ENCODE results near the genes AGAP2 and EEF1AKMT3.

- RRBS = 6% methylated on average over 4 of the region's 31 CpGs
Measured at GRCh38 chr12:57725850-57726463, 12.6 kb downstream of the AGAP2 start.

DNA sequence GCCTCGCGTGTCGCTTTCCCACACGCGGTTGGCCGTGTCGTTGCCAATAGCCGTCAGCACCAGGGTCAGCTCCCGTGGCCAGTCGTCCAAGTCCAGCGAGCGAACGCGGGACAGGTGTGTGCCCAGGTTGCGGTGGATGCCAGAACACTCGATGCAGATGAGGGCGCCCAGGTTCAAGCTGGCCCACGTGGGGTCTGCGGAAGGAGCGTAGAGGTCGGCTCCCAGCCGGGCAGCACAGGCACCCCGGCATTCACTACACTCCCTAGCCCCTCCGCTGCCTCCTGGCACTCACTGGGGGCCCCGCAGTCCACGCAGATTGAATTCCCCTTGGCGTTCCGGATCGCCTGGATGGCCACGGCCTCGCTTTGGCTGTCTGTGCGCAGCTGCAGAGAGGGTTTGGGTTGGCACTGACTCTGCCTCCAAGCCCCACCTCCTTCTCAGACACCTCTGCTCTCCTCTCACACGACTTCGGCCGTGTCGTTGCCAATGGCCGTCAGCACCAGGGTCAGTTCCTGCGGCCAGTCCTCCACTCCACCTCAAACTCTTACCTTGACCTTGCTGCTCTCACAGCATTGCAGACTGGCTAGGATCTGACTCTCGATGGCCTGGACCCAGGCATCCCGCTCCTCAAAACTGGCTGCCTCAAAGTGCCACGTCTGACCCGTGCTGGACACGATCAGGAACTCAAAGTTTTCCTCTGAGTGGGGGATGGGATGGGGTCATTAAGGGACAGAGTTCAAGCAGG, 11.0 kb downstream of the AGAP2 start:
- RRBS = 12% methylated on average over 5 of the region's 43 CpGs

- RRBS = 2% methylated on average over 9 of the region's 56 CpGs
Measured at GRCh38 chr12:57735700-57736918, 2.4 kb downstream of the AGAP2 start.

DNA sequence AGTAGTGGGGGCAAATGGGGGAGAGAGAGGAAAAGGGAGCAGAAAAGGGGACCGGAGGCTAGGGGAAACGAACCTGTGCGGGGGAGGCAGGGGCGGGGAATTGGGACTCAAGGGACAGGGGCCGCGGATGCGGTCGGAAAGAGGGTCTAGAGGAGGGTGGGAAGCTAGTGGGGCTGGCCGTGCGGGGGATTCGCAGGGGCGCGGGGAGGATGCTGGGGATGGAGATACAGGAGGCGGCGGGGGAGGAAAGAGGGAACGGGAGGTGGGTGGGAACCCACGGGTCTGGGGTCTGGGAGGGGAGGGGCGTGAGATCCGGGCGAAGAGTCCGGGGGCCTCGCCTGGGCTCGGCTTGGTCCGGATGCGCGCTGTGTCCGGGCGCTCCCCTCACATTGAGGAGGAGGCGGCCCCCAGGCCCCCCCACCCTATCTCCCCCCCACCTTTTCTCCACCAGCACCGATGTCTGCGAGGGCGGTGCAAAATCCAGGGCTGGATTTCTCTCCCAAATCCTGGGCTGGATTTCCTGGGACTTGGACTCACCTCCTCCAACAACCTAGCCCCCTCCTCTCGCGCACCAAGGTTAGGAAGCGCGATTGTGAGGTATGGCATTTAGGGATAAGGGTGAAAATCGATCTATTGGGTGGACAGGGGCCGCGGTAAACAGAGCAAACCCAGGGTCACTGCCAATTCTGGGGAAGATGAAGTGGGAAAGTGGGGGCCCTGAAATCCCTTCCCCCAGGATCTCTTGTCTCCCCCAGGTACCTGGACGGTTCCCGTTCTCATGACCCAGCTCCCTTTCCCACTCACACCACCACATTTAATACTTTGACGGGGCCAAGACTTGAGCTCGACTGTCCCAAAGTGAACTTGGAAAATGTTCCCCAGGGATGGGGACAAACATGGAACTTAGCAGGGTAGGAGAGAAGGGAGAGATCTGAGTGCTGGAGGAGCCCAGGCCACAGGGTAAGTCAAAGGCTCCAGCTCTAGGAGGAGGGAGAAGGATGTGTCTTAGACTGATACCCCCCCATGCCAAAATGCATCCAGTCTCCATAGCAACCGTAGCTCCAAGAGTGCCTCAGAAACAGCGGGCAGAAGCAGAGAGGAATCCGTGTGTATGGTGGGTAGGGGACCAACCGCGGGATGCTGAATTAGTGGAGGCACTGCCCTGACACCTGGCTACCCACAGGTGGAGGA, at the start of gene AGAP2:
Gene AGAP2, minus strand, starts transcription at position 169 of the 1,191 bp plus-strand sequence.
- RRBS = no CpG with 5 or more reads among the region's 48 CpGs

- RRBS = no CpG with 5 or more reads among the region's 10 CpGs
Measured at GRCh38 chr12:57741704-57742387, 3.0 kb upstream of the TSPAN31 start.

DNA sequence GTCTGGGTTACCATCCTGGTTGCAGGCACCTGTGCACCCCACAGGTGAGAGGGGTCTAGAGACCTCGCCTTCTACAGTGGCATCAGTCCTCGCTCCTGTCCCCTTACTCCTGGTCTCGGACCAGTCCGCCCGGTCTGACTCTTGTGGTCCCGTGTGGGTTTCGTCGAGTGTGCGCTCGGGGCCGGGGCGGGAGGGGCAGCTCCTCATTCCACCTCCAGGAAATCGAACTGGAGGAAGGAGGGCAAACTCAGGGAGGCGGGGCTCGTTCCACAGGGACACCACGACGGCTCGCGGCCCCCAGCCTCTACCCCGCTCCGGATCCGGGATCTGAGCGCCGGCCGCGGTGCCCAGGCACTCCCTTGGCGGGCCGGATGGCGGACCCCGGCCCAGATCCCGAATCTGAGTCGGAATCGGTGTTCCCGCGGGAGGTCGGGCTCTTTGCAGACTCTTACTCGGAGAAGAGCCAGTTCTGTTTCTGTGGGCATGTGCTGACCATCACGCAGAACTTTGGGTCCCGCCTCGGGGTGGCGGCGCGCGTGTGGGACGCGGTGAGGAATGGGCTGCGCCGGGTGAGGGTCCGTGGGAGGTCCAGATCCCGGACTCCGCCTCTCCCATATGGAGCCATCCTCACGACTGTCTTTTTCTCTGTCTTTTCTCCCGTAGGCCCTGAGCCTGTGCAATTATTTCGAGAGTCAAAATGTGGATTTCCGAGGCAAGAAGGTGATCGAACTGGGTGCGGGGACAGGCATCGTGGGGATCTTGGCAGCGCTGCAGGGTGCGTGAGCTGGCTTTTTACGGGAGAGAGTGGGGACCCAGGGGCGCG, at the start of gene EEF1AKMT3:
Gene EEF1AKMT3, plus strand, starts transcription at position 261 of the 823 bp plus-strand sequence.
- RRBS = under 1% methylated on average over 7 of the region's 63 CpGs

- RRBS = 60% methylated on average over 4 of the region's 9 CpGs
Measured at GRCh38 chr12:57893199-57893670, 46.7 kb upstream of the CTDSP2 start.

- RRBS = no CpG with 5 or more reads among the region's 4 CpGs
Measured at GRCh38 chr12:58426040-58426560, 484.7 kb downstream of the ATP23 start.

DNA sequence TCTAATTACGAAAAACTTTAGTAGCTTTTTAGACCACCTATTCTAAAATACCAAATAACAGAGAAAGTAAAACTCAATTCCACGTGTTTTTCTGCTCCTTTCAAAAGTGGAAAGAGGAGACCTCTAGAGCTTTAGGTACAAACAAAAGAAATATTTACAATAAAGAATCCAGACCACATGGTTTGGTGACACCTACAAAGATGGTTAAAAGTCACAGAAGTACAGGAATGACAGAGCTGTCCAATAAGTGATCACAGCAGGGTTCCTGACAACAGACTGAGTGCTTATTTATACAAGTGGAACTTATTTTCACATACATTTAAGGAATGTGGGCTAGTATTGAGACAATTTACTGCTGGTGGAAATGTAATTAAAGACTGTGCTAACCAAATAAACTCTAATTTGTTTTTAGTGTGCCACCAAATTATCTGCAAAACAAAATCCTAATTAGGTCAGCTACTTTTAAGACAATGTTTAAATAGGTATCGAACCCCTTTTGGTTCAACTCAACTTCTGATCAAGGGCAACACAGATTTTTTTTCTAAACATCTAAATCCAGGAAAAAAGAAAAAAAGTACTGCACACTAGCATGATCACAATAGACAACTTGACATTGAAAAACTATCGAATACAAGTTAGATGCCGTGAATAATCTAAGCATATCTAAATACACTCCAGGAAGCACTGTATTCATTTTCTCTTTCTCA, 2.3 kb downstream of the LRIG3 start:
- RRBS = no CpG with 5 or more reads among the region's 5 CpGs

DNA sequence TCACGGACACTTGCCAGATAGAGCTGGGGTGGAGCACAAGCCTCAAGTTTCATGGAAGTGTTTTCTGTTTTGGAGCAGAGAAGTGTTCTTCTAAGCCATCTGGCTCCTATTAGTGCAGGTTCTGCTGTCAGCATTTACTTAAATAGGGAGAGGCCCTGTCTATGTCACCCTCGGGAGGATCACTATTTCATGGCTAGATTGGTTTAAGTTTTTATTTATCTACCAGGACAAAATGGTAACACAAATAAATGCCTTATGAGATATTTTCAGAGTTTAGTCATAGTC, 85.3 kb upstream of the LRIG3 start:
- RRBS = no CpG with 5 or more reads among the region's 2 CpGs

- RRBS = no CpG with 5 or more reads among the region's 5 CpGs
Measured at GRCh38 chr12:59077397-59078134, 157.3 kb upstream of the LRIG3 start.

DNA sequence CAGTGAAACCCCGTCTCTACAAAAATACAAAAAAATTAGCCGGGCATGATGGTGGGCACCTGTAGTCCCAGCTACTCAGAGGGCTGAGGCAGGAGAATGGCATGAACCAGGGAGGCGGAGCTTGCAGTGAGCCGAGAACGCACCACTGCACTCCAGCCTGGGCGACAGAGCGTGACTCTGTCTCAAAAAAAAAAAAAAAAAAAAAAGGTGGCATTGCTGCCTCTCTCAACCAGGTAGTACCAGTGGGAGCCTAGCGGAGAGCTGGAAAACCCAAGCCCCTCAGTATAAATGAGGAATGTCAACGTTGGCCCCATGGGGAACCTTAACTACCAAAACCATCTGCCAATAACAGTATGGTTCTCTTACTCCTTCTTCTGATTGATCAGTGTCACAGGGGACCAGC, 658.8 kb downstream of the SLC16A7 start:
- RRBS = no CpG with 5 or more reads among the region's 9 CpGs

- RRBS = no CpG with 5 or more reads among the region's 4 CpGs
Measured at GRCh38 chr12:61891570-61892055, 301.0 kb downstream of the TAFA2 start.

- RRBS = no CpG with 5 or more reads among the region's 2 CpGs
Measured at GRCh38 chr12:62249544-62250089, 10.6 kb upstream of the USP15 start.

GRCh38 chr12:62250993-62252081, 8.9 kb upstream of the USP15 start:
- RRBS = no CpG with 5 or more reads among the region's 2 CpGs

GRCh38 chr12:62465976-62466434, 621 bp upstream of the MON2 start:
- RRBS = 2% methylated on average over 4 of the region's 10 CpGs

- RRBS = no CpG with 5 or more reads among the region's 4 CpGs
Measured at GRCh38 chr12:62546820-62547267, 80.2 kb downstream of the MON2 start.

GRCh38 chr12:62555951-62556755, 89.5 kb downstream of the MON2 start:
- RRBS = no CpG with 5 or more reads among the region's 11 CpGs

- RRBS = no CpG with 5 or more reads among the region's 7 CpGs
Measured at GRCh38 chr12:62604930-62605573, 138.4 kb downstream of the MON2 start.

Data from retinal pigment epithelial cell (primary cell).